A172 (cell line): ENCODE measurements around the gene SPATA31D3.

DNA sequence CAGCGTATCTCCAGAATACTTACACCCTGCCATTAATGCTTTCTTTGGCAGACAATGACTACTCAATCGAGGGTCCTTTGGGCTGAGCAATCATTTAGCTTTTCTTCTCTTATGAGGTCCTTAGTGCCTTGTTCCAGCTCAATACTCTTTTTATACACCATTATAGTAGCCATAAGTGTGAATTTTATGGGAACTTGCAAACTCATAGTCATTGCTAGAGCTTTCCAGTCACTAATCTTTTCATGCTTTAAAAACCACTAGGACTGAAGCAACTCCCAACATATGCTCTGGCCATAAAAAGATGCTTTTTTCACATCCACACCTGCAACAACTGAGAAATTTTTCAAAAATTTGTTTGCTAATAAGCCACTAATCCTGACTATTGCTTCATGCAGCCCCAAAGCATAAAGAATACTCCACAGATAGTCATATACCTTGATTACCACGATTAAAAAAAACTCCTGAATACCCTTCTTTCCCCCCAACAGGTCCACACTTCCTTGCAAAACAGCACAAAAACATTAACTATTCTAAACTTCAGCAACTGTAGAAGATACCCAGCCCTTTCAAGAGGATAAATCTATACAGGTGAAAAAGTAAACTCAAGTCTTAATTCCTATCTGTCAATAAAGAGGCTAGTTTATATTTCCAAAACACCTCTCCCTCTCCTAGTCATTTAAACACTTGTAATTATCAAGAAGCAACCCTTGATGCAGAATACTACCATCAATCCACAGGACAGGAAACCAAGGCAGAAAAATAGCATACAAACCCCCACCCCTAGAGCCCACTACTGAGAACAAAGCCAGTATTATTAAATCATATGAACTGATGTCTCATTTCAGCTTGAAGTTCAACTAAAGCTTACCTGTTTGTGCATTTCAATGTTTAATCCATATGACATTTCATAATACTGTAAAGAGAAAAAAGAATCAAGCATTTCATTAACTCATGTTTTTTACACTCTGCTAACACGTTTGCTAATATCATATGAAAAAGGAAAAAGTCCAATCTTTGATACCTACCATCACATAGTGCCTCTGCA is 4.2 kb downstream of the TLE1 start:
- RAMPAGE, long total RNA, result no peak

- RAMPAGE, long total RNA, result no peak
Measured at GRCh38 chr9:81943168-81943734, at the start of gene SPATA31D3. SPATA31D3 (plus strand) TSS chr9:81943500.

GRCh38 chr9:82127983-82128882 is 139.7 kb downstream of the SPATA31D1 start:
- RAMPAGE, long total RNA, result no peak

DNA sequence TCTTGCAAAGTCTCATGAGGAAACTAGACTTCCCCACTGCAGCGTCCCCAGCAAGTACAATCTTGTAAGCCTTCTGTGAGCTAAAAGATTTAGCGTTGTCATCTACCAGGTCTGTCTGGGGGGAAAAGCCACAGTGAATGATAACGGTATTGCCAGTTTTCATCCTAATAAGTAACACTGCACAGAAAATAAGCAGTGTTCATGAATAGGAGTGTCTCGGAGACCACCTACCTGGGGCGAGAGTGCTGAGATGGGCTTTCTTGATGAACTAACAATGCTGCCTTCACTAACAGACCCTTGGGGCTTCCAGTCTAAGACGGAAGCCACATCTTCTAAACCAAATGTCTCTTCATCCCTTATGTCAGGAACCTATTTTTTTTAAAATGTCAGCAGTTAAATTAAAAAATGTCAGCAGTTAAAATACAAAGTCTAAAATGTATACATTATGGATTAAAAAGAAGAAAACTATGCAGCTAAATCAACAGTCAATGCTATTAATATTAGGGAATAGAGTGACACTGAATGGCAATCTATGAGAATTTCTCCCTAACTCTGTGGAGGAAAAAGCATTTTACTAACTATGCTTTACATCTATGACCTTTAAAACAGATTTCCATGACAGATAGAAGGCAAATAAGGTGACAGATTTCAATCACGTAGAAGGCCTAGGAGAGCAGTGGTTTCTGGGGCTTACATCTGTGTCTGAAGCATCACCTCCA is 62.6 kb downstream of the RASEF start:
- RAMPAGE, long total RNA, result no peak

DNA sequence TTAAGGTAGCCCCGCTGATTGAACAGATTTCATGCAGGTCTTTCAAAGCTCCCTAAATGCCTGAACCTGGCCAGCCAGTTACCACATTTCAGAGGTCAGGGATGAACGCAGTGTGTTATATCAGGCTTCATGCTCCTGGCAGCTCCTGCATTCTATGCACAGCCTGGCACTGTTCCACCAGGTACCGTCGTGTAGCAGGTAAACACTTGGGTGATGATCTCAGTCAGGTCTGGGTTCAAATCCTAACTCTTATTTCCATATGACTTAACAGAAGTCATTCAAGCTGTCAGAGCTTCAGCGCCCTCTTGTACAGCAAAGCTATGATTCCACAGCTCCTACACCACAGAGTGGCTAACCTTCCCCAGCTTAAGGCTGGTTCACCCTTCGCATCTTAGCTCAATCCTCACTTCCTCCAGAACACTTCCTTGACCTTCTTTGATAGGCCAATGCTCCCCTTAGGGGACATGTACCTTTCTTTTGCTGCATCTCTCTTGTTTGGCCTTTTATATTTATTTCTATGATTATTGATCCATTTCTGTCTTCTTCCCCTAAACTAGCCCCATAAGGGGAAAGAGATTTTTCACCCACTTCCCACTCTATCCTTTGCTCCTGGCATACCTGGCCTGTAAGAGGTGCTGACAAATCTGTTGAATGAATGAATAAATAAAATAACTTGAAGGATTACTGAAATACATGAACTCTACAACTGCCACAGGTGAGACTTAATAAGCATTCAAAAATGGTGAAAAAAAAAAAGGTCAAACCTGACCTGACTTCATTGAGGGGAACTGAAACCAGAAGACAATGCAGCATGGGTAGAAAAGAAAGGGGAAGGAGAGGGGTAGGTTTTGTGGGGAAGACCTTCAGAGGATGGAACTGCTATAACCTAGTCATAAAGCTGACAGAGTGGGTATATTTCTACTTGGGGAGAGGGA is 56.9 kb downstream of the RASEF start:
- RAMPAGE, long total RNA, result no peak

- RAMPAGE, long total RNA, result no peak
Measured at GRCh38 chr9:83266446-83267656, 203.9 kb upstream of the RASEF start.

DNA sequence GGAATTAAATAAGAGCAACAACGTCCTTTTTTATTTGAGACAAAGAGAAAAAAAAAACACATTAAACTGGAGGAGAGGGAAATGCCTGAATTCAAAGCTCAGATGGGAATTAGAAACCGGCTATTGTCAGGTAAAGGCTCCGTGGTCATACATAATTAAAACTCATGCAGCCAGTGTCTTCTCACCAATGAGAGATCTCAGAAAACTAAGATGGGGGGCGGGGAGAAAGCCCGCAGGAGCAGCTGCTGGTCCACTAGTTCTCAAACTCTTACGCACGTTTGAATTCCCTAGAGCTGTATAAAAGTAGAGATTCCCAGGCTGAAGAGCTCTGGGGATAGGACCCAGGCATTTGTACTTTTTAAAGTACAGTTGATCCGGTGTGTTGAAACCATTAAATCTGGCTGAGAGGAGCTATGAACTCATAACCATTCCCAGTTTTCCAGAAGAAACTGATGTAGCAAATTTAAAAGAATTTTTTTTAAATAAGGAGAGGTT is 68.5 kb downstream of the FRMD3 start:
- RAMPAGE, long total RNA, result no peak

- RAMPAGE, long total RNA, result no peak
Measured at GRCh38 chr9:83624338-83624782, 1.4 kb downstream of the IDNK start.

GRCh38 chr9:83657190-83657975 is 34.4 kb downstream of the IDNK start:
- RAMPAGE, long total RNA, result no peak

DNA sequence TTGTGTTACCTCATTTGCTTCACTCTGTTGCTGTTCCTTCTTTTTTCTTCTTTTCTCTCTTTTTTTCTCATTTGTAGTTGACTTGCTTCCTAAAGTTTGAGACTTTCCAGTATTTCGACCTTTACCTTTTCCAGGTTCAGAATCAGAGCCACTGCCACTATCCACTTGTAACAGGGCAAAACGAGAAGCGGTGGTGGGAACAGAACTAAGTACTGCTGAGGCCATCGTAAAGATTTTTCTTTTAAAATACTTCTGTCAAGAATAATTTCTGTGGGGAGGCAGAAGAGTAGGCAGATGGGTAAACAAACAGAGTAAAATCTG is 11.3 kb downstream of the GKAP1 start:
- RAMPAGE, long total RNA, result no peak

DNA sequence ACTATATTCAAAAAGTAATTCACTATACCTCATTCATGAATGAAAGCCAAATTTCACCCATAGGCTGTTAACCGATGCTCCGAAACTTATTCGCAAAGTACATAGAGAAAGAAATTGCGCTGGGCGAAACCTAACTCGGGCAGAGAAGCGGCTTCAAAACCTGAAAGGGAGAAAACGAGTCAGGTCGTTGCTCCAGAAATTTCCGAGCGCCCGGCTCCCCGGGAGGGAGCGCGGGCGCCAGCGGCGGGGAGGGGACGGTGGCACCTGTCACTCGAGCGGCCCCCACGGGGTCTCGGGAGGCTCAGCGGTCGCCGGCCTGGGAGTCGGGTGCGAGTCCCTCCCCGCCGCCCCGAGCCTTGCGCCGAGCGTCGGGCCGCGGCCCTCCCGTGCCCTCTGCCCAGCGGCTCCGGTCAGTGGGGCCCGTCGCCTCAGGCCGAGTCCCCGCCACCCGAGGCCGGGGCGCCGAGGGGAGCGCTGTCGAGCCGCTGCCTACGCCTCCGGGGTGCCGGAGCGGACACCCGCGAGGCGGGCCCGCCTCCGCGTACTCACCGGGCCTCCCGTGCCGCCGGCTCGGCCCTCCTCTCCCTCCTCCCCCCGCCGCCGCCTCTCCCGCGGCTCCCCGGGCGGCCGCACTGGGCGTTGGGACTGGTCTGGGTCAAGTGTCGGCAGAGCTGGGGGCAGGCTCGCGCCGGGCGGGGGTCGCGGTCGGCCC is 445 bp downstream of the GKAP1 start:
- RAMPAGE, long total RNA, result no peak

DNA sequence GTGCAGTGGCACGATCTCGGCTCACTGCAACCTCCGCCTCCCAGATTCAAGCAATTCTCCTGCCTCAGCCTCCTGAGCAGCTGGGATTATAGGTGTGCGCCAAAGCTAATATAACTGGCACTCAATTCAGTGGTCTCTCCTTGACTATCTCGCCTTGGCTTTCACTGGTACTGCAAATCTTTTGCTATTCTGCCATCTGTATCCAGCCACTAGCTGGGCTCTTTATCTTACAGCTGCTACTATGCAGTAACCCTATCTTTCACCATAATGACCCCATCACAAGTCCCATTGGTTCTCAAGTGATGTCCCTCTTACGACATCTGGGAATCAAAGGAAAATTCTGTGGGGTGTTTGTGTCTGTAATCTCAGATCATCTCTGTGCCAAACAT is 9.0 kb upstream of the C9orf64 start:
- RAMPAGE, long total RNA, result no peak

DNA sequence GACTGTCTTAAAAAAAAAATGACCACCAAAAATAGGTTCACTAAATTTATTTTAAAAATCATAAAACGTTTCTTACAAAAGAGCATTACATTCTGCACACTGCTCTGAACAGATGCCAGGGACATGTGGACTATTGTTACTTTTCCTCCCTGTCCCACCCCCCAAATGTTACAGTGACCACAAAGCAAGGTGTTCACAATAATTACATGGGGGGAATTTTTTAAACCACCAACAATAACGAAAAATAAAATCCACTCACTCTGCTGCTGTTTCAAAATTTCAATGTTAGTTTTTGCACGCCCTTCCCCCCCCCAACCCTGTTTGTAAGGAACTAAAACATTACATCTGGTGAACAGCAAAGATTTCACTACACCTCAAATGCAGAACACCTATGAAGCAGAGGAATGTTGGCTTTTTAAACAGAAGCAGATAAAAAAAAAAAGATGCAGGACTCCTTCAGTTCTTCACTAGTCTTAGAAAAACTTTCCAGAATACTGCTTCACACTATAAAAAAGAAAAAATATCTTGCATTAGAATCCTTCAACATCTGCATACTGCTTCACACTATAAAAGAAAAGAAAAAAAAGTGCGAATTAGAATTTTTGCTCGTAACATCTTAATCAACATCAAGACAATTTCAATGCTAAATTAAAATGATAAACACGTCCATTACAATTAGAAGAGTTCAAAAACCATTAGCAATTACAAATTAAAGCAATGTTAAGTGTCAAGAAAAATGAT is 11.0 kb downstream of the HNRNPK start:
- RAMPAGE, long total RNA, result no peak

GRCh38 chr9:83971312-83972504 is 8.3 kb downstream of the HNRNPK start:
- RAMPAGE, long total RNA, result no peak

- RAMPAGE, long total RNA, result no peak
Measured at GRCh38 chr9:83978790-83979293, 1.2 kb downstream of the HNRNPK start.

DNA sequence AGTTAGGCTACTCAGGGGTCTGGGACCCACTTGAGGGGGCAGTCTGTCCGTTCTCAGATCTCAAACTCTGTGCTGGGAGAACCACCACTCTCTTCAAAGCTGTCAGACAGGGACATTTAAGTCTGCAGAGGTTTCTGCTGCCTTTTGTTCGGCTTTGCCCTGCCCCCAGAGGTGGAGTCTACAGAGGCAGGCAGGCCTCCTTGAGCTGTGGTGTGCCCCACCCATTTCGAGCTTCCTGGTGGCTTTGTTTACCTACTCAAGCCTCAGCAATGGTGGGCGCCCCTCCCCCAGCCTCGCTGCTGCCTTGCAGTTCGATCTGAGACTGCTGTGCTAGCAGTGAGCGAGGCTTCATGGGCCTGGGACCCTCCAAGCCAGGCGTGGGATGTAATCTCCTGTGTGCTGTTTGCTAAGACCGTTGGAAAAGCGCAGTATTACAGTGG is 133.6 kb upstream of the NTRK2 start:
- RAMPAGE, long total RNA, result no peak

- RAMPAGE, long total RNA, result no peak
Measured at GRCh38 chr9:84671933-84672506, 2.5 kb downstream of the NTRK2 start.

- RAMPAGE, long total RNA, result no peak
Measured at GRCh38 chr9:85077629-85077836, 408.0 kb downstream of the NTRK2 start.

DNA sequence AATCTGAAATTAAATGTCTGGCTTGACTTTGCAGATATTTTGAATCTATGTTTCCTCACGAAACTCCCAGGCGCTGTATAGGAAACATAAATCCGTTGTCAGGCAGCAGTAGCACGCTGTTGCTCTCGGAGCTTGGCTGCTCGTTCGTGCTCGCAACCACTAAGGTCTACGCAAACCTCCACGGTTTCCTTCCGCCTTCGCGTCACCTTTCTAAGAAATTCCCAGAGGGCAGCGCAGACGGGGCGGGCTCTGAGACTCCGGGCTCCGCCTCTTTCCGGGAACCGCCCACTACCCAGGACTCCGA is 321 bp upstream of the NAA35 start:
- RAMPAGE, long total RNA, result no peak

DNA sequence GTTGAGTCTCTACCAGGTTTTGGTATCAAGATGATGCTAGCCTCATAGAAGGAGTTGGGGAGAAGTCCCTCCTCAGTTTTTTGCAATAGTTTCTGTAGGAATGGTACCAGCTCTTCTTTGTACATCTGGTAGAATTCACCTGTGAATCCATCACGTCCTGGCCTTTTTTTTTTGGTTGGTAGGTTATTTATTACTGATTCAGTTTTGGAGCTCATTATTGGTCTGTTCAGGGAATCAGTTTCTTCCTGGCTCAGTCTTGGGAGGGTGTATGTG is 59.4 kb downstream of the NAA35 start:
- RAMPAGE, long total RNA, result no peak